Brain (tissue), 1 donor: Measurements from ENCODE around the gene SCNN1A.

GRCh38 chr12:6199226-6200298, 638 bp upstream of the CD9 start:
- RRBS: 4% methylated on average over 8 of the region's 58 CpGs

GRCh38 chr12:6201121-6201777, 1.0 kb downstream of the CD9 start:
- RRBS: no CpG with 5 or more reads among the region's 20 CpGs

DNA sequence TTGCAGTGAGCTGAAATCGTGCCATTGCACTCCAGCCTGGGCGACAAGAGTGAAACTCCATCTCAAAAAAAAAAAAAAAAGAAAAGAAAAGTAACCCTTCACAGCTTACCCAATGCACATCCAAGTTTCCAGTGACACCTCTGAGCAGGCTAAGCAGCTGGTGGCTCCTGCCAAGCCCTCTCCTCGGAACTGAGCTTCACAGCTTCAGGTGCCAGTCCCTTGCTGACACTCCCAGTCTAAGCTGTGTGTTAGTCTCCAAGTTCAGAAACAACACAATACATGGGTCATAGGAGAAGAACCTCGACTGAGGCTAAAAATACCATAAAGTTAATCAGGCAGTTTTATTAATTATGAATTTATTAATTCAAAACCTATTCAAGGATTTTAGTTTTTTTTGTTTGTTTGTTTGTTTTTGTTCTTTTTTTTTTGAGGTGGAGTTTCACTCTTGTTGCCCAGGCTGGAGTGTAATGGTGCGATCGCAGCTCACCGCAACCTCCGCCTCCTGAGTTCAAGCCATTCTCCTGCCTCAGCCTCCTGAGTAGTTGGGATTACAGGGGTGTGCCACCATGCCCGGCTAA, 8.1 kb downstream of the CD9 start:
- RRBS: no CpG with 5 or more reads among the region's 9 CpGs

DNA sequence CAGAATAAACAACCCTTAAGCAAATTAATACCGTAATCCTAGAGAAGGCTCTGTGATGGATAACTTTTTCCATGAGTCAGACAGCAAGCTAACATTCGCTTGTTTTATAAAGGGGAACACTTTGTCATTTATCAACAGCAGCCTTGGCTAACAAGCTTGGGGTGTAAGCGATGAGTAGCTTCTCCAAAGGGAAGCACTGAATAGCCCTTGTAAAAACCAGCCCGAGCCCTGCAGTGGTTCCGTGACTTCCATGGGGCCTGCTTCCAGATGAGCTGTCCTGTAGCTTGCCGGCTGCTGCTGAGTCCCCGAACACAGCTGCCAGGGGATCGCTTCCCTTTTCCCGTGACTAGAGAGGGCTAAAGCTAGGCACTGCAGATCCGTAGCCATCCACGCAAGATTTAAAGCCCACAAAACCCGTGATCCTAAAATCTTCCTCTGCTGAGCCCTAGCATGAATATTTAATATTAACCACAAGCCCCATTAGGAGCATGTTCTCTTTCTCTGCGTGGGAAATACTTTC, 29.7 kb downstream of the CD9 start:
- RRBS: no CpG with 5 or more reads among the region's 13 CpGs

DNA sequence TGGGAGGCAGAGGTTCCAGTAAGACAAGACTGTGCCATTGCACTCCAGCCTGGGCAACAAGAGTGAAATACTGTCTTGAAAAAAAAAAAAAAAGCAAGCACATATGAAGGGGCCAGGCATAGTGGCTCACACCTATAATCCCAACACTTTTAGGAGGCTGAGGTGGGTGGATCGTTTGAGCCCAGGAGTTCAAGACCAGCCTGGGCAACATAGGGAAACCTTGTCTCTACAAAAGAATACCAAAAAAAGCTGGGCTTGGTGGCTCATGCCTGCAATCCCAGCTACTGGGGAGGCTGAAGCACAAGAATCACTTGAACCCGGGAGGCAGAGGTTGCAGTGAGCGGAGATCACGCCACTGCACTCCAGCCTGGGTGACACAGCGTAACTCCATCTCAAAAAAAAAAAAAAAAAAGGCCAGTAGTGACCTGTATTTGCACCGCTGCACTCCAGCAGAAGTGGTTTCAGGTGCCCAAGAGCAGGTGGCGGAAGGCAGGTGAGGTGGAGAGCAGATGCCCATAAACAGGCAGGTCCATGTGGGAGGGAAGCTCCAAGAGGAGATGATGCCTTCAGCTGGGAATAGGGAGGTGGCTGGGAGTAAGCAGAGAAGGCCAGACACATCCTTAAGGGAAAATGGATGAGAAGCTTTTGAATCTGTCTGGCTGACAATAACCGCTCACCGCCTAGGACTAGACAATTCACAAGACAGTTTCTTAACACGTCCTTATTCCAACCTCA, 44.2 kb upstream of the PLEKHG6 start:
- RRBS: no CpG with 5 or more reads among the region's 10 CpGs

- RRBS: no CpG with 5 or more reads among the region's 5 CpGs
Measured at GRCh38 chr12:6320299-6320689, 9.8 kb downstream of the PLEKHG6 start.

DNA sequence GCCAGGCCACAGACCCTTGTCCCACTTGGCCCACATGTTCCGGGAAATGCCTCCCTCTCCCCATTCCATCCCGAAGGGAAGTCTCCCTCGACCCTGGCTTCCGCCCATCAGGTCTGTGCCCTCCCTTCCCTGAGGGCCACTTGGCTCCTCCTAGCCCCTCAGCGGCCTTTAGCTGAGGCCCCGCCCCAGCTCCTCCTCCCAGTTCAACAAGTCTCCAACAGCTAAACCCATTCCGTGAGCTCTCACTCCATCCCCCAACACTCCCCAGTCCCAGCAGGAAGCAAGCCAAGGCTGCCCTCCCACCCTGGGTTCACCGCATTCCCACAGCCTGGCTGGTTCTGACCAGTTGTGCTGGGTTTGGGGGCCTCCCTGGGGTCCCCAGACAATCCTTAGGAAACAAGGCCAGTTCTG, 5.3 kb downstream of the TNFRSF1A start:
- RRBS: no CpG with 5 or more reads among the region's 8 CpGs

DNA sequence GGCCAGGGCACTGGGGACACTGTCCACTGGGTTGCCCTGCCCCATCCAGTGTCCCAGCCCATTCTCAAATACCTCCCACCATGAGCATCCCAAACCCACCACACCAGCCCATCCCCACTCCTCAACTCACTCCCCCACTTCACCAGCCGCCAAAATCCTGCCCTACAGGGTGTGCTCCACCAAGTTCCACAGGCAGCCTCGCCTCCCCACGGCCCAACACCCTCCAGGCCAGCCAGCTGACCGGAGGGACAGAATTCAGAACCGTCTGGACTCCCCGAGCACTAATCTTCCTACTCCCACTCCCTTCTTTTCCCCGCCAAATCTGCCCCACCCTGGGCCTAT, 773 bp downstream of the TNFRSF1A start:
- RRBS: no CpG with 5 or more reads among the region's 7 CpGs

GRCh38 chr12:6374820-6375933, at the start of gene SCNN1A:
Gene SCNN1A (minus strand): TSS chr12:6375563.
- RRBS: 50% methylated on average over 4 of the region's 22 CpGs

GRCh38 chr12:6385896-6386525, 2.0 kb downstream of the LTBR start:
- RRBS: no CpG with 5 or more reads among the region's 16 CpGs

DNA sequence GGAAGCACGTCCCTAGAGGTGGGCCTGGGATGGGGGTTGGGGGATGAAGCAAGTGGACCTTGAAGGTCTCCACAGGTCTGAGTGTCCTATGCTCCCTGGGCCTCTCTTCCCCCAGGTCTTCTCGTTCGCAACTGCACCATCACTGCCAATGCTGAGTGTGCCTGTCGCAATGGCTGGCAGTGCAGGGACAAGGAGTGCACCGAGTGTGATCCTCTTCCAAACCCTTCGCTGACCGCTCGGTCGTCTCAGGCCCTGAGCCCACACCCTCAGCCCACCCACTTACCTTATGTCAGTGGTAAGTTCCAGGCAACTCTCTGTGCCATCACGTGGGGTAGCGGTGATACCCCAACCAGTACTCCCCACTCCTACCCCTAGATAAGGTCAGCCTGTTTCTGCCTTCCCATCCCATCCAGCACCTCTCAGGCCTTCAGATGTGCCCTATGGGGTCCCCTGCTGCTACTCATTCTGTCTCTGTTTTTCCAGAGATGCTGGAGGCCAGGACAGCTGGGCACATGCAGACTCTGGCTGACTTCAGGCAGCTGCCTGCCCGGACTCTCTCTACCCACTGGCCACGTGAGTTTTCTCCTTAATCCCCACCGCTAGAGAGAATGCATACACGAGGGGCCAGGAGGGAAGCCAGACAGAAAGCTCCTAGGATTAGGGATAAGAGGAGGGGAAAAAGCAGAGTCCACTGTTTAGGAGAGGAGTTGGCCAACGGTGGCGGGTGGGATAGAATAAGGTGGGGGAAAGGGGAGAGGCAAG, 1.6 kb upstream of the TAPBPL start:
- RRBS: no CpG with 5 or more reads among the region's 17 CpGs

DNA sequence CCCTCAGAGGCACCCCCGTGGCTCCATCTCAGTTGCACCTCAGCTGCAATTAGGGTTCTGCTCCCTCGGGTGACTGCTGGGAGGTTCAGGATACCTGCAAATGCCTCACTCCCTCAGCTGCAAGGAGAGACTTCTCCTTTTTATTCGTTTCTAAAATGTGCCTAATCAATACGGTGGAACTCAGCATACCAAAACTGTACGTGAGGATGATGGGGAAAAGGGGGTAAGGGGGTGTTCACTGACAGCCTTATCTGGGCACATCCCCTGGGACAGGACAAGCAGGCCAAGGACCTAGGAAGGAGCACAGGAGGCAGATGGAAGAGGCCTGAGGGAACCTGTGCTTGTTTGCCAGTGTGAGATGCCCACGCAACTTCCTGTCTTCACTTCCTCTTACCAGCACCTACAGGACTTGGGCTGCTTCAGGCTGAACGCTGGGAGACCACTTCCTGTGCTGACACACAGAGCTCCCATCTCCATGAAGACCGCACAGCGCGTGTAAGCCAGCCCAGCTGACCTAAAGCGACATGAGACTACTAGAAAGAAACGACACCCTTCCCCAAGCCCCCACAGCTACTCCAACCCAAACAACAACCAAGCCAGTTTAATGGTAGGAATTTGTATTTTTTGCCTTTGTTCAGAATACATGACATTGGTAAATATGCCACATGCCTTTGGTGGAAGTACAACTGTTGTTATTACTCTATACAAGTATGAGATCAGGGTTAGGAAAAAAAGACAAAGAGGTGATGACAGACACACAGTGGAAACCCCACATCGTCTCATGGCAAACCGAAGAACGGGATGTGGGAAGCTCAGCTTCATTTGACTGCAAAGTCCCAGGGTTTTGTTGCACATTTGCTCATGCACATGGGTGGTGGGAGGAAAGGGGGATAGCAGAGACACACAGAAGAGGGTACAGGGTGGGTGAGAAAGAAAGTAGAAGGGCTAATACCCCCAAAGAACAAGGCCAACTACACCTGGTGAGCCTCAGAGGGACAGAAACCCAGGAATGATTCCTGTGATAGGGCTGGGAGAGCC, 8.5 kb downstream of the VAMP1 start:
- RRBS: no CpG with 5 or more reads among the region's 15 CpGs

GRCh38 chr12:6540535-6540948, 6.2 kb downstream of the GAPDH start:
- RRBS: no CpG with 5 or more reads among the region's 22 CpGs

GRCh38 chr12:6542127-6542710, 7.9 kb downstream of the GAPDH start:
- RRBS: no CpG with 5 or more reads among the region's 11 CpGs

GRCh38 chr12:6549654-6550097, 6.2 kb downstream of the IFFO1 start:
- RRBS: no CpG with 5 or more reads among the region's 17 CpGs

DNA sequence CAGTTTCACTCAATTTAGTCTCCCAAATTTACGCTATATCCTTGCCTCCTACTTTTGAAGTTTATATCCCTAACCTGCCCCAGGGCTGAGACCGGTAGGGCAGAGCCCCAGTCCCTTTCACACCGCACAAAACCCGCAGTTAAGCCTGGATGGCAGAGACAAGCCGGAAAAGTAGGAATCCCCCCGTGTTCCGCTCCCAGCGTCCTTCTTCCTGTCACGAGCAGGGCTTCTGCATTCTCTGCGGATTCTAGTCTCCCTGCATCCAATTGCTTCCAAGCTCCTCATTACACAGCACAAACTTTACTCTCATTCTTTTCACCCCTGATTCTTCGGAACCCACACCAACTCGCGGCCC, 1.0 kb downstream of the IFFO1 start:
- RRBS: 6% methylated on average over 4 of the region's 13 CpGs

- RRBS: no CpG with 5 or more reads among the region's 3 CpGs
Measured at GRCh38 chr12:6567469-6567702, 705 bp downstream of the NOP2 start.

DNA sequence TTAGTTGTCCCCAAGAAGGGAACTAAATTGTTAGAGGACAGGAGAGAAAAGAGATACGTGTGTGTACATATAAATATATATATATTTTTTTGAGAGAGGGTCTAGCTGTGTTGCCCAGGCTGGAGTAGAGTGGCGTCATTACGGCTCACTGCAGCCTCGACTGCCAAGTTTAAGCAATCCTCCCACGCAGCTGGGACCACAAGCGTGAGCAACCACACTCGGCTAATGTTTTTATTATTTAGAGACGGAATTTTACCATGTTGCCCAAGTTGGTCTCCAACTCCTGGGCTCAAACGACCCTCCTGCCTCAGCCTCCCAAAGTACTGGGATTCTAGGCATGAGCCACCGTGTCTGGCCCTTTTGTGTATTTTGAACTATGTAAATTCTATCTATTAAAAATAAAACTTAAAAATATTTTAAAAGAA, 16.2 kb upstream of the NOP2 start:
- RRBS: no CpG with 5 or more reads among the region's 10 CpGs

DNA sequence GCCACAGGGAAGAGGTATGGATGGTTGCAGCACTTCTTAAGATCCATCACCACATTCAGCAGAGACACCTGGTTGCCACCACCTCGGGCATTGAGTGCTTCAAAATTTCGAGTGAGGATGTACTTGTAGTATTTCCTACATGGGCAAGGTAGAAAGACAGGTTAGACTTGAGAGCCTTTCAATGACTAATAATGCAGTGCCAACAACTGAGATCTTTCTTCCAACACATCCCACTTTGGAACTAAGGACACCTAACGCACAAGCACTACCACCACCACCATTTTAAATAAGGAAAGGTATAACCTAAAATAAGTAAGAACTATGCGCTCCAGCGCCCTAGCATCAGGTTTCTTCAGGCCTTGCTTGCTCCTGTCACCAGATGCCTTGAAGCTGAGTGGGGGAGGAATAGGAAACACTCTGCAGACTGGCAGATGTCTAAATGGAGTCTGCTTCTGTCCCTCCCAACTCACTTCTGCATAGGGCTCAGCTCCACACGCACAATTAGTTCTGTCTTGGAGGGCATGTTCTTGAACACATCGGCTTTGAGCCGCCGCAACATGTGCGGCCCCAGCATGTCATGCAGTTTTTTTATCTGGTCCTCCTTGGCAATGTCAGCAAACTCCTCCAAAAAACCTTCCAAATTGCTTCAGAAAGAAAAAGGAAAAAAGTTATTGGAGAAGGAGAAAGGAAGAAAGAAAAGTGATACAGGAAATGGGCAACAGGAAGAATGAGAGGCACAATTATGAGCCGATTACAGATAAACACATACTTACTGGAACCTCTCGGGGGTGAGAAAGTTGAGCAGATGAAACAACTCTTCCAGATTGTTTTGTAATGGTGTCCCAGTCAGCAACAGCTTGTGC, 15.0 kb downstream of the CHD4 start:
- RRBS: no CpG with 5 or more reads among the region's 12 CpGs

- RRBS: no CpG with 5 or more reads among the region's 6 CpGs
Measured at GRCh38 chr12:6593440-6593639, 13.8 kb downstream of the CHD4 start.